Measurements from ENCODE around the gene MED10.

- RRBS, result 25% methylated on average over 24 of the region's 70 CpGs
Observed at GRCh38 chr5:1746416-1747193, 53.0 kb downstream of the MRPL36 start.

- RRBS, result 64% methylated on average over 13 of the region's 21 CpGs
Observed at GRCh38 chr5:1800314-1800765, 703 bp upstream of the MRPL36 start.

GRCh38 chr5:1881019-1881706, 1.6 kb downstream of the IRX4 start:
- RRBS, result 2% methylated on average over 3 of the region's 19 CpGs

GRCh38 chr5:1882202-1882821, 413 bp downstream of the IRX4 start:
- RRBS, result 6% methylated on average over 29 of the region's 55 CpGs

GRCh38 chr5:1883618-1884082, 925 bp upstream of the IRX4 start:
- RRBS, result 3% methylated on average over 6 of the region's 45 CpGs

DNA sequence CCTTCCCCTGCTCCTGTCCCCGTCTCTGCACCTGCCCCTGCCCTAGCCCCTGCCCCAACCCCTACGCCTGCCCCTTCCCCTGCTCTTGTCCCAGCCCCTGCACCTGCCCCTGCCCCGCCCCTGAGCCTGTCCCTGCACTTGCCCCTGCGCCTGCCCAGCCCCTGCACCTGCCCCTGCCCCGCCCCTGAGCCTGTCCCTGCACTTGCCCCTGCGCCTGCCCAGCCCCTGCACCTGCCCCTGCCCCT, 43.6 kb upstream of the IRX4 start:
- RRBS, result no CpG with 5 or more reads among the region's 6 CpGs

DNA sequence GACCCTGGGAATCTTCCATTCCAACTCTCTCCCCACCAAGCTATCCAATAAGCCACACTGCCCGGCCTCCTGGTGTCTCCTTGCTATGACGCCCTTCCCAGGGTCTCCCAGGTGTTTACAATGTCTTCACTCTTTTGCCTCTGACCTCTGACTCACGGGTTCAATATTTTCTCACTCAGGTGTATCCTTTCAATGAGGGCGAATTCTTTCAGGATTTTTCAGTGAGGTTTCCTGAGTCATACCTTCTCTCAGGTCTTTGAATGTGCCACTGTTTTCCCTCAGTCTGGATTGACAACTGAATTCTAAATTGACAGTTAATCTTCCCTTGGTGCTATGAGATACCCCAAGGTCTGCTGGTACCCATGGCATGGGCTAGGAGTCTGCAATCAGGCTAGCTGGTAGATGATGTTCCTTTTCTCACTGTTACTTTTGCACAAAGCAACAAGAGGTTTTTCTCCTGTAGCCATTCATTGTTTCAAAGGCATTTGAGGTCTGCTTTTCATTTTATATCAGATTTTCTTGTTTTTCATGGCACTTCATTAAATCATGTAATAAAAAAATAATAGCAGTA, 53.8 kb upstream of the IRX4 start:
- RRBS, result no CpG with 5 or more reads among the region's 4 CpGs

DNA sequence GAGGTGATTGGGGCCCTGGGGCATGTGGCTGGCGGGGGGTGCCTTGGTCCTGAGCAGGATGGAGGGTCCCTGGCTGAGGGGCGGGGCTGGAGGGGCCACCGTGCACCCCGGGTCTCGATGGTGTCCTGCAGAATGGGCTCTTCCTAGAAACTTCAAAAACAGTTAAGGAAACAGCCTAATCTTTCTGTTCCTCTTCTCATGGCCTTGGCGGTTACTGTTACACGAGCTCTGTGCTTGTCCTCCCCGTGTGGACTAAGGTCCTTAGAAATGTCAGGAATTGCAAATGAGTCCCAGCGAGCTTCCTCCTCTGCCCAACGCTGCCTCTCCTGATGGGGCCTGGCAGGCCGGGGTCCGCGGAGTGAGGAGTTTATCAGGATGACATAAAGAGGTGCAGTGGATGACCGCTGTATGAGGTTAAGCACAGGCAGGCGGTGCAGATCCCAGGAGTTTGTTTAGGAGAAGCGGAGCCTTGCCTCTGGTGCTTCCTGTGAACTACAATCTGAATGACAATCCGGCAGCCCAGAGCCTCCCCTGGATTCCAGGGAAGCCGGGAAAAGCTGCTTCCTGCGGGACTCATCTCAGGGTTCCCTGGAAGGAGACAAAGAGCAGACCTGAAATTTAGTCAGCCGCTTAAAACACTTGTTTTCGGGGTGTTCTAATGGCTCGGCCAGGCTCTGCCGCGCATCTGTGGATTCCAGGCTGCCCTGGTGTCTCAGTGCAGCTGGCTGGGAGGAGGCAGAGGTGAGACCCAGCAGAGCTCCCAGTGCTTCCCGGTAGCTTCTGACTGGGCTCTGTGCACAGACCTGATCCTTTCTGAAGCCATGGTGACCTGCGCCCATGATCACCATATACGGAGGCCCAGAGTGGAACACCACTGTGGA, 69.7 kb upstream of the IRX4 start:
- RRBS, result 71% methylated on average over 1 of the region's 27 CpGs

DNA sequence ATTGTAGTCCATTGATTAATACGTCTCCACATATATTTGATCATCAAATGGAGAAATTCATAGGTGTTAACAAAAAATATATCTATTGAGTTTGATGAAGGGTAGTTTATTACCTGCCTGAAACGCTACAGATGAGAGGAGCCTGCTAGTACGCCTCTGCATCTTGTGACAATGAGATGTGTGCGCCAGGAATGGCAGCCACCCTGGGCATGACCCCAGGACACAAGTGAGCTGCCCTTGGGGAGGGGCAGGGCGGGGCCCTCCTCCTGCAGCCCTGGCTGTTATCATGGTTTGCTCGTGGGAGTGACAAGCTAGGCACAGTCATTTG, 128.7 kb upstream of the IRX4 start:
- RRBS, result no CpG with 5 or more reads among the region's 6 CpGs

GRCh38 chr5:2011774-2012205, 129.1 kb upstream of the IRX4 start:
- RRBS, result no CpG with 5 or more reads among the region's 11 CpGs

DNA sequence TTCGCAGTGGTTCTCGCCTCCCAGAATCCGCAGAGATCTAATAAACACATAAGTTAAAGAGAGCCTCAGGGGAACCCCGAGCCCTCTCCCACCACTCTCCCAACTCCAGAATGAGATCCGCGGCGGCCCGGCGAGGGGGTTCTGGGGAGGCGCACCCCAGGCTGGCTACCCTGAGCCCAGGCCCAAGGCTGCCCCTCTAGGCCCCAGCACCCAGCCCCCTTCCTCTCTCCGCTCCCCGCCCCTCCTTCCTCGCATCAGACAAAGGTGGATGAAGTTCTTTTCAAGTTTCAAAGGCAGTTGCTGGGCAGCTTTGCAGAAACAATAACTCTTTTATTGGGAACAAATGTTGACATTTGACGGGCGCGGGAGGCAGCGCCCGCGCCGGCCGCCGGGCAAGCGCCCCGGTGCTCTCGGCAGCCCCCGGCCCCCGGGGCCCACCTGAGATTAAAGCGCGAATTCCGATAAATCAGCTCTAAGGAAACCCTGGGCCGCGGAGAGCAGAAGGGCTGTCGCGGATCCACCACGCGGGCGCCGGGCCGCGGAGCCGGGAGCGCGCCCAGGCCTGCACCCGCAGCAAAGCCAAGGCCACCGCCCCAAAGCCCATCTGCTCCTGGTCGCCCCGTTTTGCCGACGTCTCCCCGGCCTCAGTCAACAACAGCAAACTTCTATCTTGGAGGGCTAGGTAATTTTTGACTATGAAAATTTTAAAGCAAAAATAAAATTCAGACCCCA, 8.3 kb downstream of the IRX2 start:
- RRBS, result 4% methylated on average over 19 of the region's 50 CpGs

DNA sequence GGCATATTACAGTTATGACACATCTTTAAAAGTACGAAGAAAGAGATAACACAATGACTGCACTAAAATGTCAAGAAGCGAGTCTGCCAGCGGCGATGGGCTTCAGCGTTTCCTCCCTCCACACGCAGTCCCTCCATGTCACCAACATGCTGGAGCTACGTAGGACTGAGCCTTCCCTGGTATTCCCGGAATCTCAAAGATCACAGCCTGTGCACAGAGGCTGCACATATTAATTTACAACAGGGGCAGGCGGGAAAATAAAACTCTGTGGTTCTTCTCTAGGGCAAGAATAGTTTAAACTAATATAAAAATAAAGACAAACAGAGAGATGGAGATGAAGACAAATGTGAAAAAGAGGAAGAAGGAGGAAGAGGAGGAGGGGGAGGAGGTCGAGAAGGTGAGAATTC, 257.8 kb downstream of the IRX1 start:
- RRBS, result no CpG with 5 or more reads among the region's 10 CpGs

DNA sequence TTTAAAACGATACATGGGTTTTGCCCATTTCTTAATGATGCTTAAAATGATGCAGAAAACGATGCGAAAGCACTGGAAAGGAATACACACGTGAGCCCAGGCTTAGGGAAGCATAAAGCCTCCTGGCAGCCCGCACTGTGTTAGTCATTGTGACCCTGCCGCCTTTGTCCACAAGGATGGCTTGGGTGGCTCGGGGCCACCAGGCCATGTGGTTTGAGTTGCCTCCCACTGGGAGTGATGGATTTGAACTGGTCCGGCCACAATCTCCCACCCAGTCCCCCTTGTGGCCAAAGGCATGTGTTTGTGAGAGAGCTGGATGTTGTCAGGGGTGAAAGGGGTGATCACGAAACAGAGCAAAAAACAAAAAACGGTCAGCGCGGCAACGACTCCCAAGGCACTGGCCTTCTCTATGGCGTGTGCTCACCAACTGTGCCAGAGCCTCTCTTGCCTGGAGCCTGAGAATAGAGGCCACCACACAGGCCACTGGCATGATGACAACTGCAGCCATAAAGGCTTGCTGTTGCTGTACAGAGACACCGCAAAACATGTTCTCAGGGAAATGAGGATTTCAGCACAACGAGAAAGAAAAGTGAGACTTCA, 234.1 kb upstream of the ADAMTS16 start:
- RRBS, result no CpG with 5 or more reads among the region's 16 CpGs

DNA sequence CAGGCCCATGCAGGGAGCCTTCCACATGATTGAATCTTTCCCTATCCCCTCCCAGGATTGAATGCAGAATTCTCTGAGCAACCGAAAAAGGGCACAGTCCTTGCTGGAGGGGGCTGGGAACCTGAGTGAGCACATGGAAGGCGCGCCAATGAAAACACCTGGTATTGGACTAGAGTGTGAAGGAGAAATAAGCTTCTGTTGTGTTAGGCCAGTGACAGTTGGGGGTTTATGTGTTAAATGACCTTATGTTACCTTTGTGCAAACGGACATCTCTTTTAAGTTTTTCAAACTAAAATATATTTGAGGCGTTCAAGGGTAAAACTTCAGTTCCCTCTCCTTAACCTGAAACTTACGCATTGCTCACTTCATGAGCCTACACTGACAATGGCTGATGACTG, 147.9 kb upstream of the ADAMTS16 start:
- RRBS, result no CpG with 5 or more reads among the region's 6 CpGs

- RRBS, result 7% methylated on average over 4 of the region's 46 CpGs
Observed at GRCh38 chr5:5421888-5422512, 477 bp upstream of the ICE1 start.

GRCh38 chr5:5481276-5481776, 58.8 kb downstream of the ICE1 start:
- RRBS, result no CpG with 5 or more reads among the region's 5 CpGs

- RRBS, result no CpG with 5 or more reads among the region's 2 CpGs
Observed at GRCh38 chr5:5985188-5985595, 393.2 kb downstream of the MED10 start.

DNA sequence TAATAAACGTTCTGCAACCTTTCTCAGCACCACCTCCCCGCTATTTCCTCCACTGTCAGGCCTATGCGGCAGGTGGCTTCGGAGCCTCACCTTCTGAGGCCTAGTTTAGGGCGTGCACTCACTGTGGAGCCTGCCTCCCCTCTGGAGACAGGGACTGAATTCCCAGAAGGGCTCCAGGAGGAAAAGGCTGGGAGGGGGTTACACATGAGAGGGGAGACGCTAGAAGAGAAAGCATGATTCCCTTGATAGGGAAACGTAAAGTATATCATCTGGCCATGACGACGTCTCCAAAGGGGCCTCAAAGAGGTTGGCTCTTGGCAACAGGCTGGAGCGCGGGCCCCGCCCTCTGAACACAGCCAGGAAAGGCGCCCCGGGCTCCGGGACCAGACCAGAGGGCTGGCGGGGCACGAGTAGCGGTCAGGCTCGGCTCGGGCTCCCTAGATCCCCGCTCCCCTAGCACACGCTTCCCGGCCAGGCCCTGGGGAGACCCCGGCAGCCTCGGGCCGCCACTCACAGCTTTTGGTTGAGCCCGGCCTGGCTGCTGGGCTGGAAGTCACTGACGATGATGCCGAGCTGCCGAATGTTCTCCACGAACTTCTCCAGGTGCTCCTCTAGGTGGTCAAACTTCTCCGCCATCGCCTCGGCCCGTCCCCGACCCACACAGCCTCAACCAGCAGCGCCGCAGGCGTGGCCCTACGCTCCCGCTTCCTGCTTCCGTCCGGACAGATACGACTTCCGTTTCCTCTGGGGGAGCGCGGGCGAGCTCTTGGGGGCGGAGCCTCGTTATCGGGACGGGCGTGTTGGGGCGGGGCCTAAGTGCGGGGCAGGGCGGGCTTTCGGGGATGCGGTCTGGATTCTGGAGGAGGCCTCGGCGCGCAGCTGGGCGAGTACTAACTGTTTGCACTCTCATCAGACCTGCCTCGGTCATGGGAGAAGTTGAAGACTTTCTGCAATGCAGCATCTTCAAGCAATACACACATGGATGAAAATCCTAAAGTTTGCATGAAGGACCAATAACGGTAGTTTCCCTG, at the start of gene MED10:
MED10 (minus strand) TSS at position 700 of the 1,031 bp plus-strand sequence.
- RRBS, result 4% methylated on average over 9 of the region's 64 CpGs

GRCh38 chr5:6455416-6456042, 6.9 kb downstream of the UBE2QL1 start:
- RRBS, result no CpG with 5 or more reads among the region's 10 CpGs

DNA sequence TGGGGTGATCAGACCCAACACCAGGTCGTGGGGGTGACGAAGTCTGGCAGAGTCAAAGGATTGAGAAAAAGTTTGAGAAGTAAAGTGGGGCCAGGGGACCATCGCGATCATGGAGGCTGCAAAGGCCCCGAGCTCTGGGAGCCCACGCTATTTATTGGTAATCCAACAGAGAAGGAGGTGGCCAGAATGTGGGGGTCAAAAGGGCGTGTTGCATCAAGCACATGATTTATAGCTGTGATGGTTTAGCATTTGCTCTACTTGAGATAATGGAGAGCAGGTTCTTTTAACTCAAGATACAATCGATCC, 39.7 kb downstream of the NSUN2 start:
- RRBS, result no CpG with 5 or more reads among the region's 8 CpGs

Data from UCH-1 (cell line).